Myometrial cell (primary cell): ENCODE measurements around the gene JAM2.

DNA sequence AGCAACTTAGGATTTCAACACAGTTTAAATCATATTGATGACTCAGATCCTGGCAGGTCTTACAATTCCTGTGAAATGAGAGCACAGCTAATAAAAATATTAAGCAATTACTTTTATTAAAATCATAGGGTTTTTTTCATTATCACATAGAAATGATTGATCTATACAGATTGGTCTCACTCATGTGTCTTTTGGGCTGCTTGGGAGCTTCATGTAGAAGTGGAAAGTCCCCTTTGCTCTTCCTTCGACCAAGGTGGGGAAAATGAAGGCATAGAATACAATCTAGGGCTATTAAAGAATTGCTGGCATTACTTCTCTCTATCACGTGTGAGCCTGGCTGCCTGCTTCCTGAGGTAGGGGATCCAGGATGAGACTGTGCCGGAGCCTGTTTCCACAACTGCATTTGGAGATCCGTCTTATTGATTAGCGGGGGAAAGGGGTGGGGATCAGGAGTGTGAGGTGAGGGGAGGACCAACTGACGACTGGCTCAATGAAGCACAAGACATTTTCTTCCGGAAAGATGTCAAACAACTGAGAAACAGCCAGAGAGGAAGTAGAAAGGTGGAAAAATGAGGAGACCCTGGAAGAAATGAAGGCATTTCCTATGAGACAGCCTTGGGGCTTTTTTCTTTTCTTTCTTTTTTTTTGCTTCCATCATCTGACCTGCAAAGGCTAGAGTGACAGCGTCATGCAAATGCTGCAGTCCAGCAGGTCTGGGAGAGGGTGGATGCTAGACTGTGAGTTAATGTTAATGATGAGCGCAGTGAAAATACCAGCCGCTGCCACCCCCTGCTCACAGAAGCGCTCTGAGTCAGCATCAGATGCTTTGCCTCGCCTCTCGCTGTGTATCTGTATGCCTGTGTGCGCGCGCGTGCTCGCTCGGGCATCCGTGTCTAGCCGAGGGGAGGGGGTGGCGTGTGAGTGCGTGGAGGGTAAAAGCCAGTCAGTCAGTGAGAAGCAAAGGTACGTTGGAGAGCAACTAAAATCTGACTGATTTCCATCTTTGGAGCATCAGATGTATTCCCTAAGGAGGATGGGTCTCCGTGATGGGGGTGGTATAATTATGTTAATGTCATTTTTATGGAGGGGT lies 858.3 kb downstream of the USP25 start:
- RAMPAGE, long total RNA, result no peak

- RAMPAGE, long total RNA, result no peak
Measured at GRCh38 chr21:17429048-17429379, 83.8 kb upstream of the CXADR start.

- RAMPAGE, long total RNA, result no peak
Measured at GRCh38 chr21:17467153-17467628, 45.7 kb upstream of the CXADR start.

DNA sequence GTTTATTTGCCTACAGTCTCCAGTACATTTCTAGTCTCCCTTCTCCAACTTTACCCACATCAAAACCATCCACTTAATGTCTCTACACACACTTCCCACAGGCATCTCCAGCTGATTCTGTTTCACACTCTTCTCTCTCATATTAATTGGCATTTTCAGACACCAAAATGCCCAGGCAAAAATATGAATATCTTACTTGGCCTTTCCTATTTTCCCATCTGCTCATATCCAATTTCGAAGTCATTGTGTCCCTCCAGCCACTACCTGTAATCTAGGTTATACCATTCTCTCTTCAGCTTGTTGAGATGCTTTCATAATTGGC lies 9.9 kb downstream of the CXADR start:
- RAMPAGE, long total RNA, result no peak

DNA sequence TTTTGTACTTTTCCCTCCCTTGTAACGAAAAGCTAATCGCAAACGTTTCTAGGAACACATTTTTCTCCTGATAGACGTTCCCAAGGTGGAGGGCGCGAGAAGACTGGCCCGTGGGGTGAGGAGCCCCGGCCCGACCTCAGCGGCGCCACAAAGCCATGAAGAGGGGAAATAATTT lies 978 bp downstream of the BTG3 start:
- RAMPAGE, long total RNA, result no peak

- RAMPAGE, long total RNA, result no peak
Measured at GRCh38 chr21:18654443-18654848, 250.9 kb upstream of the TMPRSS15 start.

- RAMPAGE, long total RNA, result no peak
Measured at GRCh38 chr21:18759992-18760749, 356.6 kb upstream of the TMPRSS15 start.

DNA sequence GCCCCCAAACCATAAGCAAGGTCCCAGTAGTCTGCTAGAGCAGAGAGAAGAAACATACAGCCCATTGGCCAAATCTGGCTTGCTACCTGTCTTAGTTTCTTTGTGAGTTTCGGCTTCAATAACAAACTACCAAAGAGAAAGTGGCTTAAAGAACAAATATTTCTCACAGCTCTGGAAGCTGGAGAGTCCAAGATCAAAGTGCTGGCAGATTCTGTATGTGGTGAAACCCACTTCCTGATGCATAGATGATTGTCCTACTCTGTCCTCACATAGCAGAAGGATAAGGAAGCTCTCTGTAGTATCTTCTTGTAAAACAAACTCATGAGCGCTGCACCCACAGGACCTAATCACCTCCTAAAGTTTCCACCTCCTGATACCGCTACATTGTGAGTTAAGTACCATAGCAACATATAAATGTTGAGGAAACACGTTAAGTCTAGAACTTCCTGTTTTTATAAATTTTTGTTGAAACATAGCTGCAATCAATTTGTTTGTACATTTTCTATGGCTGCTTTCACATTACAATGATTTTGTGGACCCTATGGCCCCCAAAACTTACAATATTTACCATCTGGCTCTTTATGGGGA lies 1423.2 kb downstream of the NCAM2 start:
- RAMPAGE, long total RNA, result no peak

GRCh38 chr21:23856798-23857232 lies 1750.5 kb downstream of the MRPL39 start:
- RAMPAGE, long total RNA, result no peak

- RAMPAGE, long total RNA, result no peak
Measured at GRCh38 chr21:25373291-25373667, 234.0 kb downstream of the MRPL39 start.

DNA sequence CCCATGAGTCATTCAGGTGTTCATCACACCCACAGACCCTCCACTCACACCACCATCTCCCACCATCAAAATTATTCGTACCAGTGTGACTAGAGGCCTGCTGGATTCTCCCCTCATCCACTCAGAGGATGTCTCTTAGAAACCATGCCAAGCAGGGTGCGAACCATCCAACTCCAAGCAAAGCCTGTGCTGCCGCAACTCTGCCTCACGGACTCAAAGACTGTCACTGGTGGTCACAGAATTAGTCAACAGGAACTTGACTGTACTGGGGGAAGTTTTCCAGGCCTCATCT lies 211.0 kb downstream of the MRPL39 start:
- RAMPAGE, long total RNA, result no peak

GRCh38 chr21:25639206-25640186 lies at the start of gene JAM2:
TSS of gene JAM2 (plus strand) at chr21:25639258.
- RAMPAGE, long total RNA, result no peak

DNA sequence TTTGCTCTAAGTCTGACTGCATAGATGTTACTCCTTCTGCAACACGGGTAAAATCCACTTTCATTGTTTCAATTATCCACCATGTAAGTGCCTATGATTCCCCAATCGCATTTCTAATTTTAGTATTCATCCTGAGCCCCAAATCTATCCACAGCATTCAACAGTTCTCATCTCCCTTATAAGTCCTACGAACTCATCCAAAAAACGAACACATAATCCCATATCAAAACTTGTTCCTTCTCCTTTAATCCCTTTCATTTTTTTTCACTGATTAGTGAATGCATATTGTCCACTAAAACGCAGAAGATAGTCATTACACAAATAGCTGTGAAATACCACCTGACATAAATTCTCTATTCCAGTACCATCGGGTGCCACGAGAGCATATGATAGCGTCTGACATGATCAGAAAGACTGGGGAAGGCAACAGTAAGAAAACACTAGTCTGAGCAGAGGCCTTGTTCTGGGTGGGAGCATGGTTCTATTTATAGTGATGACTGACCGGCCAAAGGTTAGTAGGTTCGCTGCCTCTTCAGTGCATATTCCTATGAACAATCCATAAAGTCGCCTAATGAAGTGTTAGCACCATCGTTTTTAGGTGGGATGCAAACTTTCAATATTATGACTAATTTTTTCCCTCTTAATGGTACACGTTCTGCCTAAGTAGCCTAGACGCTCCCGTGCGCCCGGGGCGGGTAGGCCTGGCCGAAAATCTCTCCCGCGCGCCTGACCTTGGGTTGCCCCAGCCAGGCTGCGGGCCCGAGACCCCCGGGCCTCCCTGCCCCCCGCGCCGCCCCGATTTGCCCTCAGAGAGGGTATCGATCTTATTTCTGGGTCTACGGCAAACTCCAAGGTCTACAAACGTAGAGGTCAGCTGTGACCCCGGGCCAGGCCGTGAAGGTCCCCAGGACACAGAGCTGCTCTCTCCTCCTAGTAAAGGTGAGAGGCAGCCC lies 597 bp downstream of the ATP5PF start:
- RAMPAGE, long total RNA, result no peak

DNA sequence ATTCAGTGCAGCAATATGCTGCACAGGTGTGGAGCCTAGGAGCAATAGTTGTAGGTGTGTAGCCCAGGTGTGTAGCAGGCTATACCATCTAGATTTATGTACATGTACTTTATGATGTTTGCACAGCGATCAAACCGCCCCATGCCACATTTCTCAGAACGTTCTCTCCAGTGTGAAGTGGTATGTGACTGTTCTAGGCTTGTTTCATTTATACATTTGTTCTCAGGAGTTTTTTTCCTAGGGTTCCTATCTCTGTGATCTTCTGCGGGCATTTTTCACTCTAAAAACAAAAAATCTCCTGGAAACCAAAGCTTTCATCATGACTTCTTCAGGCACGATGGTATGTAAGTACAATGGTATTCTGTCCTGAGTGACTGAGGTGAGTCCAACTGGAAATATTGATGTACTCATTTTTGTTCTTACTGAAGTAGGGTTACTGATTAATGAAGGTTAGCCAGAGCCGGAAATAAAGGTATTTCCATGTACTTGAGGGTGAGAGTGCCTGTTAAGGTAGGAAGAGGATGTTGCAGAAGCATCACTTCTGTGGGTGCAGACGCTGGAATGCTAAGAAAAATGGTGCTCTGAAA lies 153.1 kb downstream of the GABPA start:
- RAMPAGE, long total RNA, result no peak

DNA sequence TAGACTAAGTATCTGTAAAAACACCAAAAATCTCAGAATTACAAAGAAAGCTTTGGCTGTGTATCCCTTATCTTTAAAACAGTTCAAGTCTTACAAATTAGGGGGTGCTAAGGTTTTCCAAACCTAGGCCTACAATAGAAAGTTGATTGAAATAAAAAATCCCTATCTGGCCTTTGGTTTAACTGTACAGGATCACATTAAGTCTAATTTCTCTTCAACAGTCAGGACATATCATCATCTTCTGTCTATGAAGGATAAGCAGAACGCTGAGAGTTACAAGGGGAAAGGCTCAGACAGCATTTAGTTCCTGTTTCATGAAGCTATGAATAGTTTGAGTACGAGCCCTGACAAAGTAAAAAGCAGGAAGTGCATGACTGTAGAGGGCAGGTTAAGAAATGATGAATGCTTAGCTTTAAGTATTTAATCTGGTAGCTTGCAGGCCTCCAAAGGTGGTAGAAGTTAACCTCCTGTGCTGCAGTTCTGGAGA lies 203.1 kb downstream of the APP start:
- RAMPAGE, long total RNA, result no peak

DNA sequence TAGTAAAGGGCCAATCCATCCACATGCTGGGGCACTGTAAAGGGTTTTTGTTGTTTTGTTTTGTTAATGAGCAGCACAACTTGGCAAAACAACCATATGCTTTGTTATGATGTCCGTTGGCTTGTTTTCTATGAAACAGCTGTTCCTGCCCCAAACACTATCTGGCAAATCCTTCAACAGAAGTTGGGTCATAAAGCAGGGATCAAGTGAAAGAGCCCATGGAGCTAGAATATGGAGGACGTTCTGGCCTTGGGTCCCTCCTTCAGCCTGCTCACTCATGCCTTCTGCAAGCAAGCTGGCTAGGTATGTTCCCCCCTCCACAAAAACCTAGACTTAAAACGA lies 183.6 kb downstream of the APP start:
- RAMPAGE, long total RNA, result no peak

DNA sequence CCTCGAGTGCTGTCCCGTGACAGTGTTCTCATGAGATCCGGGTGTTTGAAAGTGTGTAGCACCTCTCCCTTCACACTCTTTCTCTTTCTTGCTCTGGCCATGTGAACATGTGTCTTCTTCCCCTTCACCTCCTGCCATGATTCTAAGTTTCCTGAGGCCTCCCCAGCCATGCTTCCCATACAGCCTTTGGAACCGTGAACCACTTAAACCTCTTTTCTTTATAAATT lies 61.3 kb downstream of the APP start:
- RAMPAGE, long total RNA, result no peak

- RAMPAGE, long total RNA, result no peak
Measured at GRCh38 chr21:26113867-26114421, 56.6 kb downstream of the APP start.

DNA sequence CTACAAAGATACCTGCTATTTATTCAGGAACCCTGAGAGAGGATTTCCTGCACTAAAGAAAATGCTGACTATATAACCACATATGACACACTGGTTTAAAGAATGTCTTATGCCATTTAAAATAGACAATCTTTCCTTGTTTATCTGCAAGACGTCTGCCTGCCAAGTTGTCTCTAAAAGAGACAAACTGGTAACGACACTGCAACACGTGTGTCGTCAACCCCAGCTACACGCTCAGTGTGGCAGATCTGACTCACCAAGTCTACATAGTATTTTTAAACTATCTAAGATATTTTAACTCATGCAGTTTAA lies 42.6 kb downstream of the APP start:
- RAMPAGE, long total RNA, result no peak

DNA sequence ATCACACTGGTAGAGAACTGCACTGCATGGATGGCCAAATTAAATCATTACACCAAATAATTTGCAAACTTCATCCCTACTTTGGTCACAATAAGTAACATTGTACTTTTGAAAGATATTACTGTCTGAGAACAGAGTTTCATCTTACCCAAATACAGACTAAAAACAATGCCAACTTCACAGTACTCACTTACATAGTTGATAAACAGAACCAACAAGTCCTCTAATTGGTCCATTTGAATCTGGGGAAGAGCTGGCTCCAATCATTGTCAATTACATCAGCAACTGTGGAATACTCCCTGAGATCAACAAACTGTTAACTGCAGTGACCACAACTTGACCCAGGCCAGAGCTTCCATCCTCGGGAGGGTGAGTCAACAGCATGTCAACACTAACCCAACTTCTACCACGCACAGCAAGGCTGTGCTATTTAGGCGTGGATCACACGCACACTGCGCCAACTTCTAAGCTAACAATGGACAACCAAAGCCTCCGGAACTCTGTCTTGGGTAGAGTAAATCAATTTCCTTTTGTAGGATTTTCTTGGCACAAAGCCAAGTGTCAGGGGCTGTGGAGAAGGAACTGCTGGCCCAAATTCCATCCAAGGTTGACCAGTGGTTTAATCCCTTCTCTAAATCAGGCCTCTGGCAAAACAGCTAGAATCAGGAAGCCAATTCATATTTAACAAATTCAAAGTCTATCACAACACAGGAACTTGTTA lies 30.5 kb downstream of the APP start:
- RAMPAGE, long total RNA, result no peak